ENCODE data around the genes EFCAB11 and NRDE2.

- CAGE, long polyA plus RNA, result no peak
- RRBS, result no CpG with 5 or more reads among the region's 3 CpGs
Observed at GRCh38 chr14:89000552-89000751, 176.0 kb downstream of the TTC8 start.

DNA sequence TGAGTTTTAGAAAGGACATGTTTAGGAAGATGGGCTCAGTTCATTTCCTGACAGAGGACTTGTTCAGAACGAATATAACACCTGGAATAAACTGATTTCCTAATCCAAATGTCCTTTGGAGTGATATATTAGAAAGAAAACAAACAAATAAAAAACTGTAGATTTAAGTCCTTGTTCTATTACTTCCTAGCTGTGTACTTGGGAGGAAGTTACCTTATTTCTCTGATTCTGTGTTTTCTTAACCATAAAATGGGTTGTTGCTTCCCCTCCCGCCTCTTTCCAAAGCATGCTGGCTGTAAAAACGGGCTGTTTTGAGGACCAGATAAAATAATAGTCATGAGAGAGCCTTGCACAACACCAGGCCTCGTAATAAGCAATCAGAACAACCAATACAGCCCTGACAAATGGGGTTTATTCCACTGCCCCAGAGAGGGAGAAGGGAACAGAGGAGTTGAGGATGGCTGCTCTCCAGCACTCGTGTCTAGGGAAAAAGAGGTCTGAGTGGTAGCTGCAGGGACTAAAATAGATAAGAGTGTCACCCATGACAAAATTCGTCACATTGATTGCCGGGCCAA lies 188.3 kb downstream of the FOXN3 start:
- CAGE, long polyA plus RNA, result no peak
- RRBS, result no CpG with 5 or more reads among the region's 7 CpGs

DNA sequence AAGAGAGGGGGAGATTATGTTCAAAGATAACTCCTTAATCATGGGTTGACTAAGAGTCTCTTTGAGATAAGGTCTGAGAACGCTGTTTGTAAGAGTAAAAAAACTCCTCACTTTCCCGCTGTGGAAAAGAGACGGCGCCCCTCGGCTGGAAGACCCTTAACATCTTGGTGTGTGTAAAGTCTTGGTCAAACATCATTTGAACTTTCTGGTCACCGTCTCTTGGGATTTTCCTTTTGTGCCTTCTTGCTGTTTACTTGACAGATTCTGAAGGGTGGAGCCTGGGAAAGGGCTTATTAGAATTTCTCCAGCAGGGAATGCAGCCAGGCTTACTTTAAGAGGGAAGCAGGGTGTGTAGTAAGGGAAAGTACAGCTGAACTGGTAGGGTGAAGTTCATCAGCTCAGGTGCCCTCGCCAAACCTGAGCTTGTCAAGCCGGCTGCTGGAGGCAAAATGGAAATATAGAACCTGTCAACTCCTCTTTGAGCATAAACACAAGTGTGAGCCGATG lies 5.5 kb upstream of the FOXN3 start:
- CAGE, long polyA plus RNA, result no peak
- RRBS, result no CpG with 5 or more reads among the region's 9 CpGs

DNA sequence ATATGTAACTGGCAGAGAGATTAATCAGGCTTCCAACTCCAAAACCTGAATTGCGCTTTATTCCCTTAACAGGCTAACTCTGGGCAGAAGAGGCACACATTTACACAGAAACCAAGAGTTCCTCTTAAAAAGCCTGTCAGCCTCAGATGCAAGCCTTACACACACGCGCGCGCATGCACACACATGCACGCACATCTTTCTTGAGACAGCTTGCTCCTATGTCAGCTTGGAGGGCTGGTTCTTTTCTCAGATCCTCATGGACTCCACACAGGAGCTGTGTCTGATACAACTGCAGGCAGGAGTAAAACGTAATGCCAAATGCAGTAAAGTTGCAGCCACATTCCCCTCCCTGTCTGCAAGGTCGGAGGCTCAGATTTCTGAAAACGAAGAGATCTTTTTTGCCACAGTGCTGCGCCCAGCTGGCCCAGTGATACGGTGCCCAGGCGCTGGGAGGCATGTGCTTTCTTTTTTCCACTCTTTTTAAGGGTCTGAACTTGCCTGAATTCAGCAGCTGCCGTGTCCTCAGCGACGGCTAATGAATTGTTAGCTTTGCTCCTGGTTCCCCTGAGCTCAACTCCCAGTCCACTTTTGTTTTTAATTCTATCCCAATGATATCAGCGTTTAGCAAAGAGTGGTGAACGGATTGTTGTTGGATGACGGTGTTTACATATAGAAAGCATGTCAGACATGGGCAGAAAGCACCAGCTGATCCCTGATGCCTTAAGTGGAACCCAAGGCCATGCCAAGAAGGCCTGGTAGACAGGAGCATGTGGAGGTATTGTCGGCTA lies 72.9 kb upstream of the FOXN3 start:
- CAGE, long polyA plus RNA, result no peak
- RRBS, result no CpG with 5 or more reads among the region's 19 CpGs

GRCh38 chr14:89954212-89955258 lies at the start of gene EFCAB11:
Gene EFCAB11 (minus strand): TSS chr14:89954730.
- CAGE, long polyA plus RNA, result start-site peak on the minus strand at chr14:89954729-89954741, 202 and 163 reads in 2 replicates
- RRBS, result 2% methylated on average over 6 of the region's 46 CpGs

DNA sequence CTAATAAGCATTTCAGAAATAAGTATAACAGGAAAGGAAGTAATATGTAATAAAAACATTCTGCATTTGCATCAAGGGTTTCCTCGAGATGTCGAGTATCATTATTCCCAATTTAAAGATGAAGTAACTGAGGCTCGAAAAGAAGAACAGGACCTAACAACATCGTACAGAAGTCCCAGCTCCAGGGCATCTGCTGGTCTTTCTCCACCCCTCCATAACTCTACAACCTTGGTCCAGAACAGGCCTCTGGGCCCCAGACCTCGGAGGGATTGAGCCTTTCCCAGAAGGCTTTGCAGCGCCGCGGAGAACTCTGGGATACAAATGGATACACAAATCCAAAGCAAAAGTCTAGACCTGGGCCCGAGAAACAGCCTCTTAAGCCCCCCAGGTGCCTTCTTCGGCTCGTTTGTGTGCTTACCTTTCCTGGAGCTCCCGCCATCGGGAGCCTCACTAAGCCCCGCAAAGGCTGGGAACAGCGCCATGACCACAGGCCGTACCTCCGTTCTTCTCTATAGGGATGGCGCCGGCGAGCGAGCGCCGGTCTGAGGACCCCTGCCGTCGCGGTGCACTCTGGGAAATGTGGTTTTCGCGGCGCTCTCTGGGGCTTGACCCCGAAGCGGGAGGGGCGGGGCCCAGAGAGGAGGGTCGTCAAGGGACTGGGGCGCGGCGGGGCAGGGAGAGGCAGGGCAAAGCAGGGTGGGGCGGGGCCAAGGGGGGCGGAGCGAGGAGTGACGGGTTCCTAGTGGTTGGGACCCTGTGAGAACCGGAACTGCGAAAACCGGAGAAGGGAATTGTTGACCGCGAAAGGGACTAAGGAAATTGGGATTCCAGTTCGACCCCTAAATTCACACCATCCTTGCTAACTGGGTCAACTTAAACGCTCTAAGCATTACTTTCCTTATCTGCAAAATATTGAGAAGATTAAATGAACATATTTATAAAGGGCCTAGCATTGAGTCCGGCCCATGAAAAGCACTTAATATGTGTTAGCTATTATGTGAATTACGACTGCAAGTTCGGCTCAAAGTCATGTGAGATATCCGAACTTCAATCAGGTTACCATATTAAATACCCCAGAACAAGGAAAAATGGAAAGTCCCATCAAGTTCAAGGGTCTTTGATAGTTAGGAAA lies at the start of gene NRDE2:
Gene NRDE2 (minus strand): TSS at position 519 of the 1,132 bp plus-strand sequence.
- CAGE, long polyA plus RNA, result no peak
- RRBS, result no CpG with 5 or more reads among the region's 51 CpGs

DNA sequence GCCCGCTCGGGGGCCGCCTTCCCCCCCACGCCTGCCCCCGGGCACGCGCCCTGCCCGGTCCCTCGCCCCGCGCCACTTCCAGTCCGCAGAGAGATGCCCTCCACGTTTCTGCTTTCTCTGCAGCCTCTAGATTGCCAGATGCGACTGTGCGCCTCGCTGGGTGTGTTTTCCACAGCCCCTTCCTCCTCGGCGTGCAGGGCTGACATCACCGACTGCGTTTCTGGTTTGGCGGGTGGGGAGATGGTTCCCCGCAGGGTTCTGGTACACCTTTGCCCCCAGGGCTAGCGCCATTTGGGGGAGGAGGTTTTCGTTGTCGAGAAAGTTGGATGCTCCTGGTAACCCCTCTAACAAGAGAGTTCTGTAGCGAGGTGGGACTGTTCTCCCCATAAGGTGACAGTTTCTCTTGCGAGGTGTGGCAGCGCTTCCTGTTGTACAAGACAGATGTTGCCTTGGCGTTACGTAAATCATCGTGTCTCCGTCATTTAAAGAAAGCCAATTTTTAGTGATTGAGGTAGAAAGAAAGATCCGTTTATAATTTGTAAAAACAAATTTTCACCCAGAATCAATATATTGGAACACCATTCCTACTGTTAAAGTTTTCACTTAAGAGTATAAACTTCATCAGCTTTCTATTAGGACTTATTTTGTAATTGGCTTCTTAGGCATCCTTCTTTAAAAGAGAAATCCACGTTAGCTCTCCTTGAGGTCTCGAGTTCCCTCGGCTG lies 1.7 kb downstream of the CALM1 start:
- CAGE, long polyA plus RNA, result no peak
- RRBS, result 1% methylated on average over 4 of the region's 36 CpGs

DNA sequence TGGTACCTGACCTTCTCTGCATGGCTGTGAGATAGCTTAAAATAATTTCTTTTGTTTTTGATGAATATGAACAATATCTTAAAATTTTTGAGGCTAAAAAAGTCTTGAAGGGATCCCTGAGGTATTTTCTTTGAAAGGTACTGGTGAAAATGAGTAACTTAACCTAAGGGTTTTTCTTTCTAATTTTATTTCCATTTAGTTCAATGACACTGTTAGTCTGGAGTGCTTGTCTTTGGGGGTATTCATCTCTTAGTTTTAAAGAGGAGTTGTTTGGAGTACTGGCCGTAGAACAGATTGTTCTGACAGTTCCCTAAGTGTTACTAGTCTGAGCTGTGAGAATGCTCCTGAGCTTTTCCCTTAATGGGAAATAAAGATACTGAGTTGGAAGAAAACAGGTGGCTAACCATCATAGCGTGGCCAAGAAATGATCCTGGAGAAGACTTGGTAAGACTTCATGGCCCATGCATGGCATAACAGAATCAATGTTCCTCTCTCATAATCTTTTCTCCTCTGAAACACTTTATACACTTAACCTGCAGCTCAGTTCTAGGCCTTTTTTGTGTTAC lies 6.1 kb downstream of the CALM1 start:
- CAGE, long polyA plus RNA, result no peak
- RRBS, result no CpG with 5 or more reads among the region's 2 CpGs

DNA sequence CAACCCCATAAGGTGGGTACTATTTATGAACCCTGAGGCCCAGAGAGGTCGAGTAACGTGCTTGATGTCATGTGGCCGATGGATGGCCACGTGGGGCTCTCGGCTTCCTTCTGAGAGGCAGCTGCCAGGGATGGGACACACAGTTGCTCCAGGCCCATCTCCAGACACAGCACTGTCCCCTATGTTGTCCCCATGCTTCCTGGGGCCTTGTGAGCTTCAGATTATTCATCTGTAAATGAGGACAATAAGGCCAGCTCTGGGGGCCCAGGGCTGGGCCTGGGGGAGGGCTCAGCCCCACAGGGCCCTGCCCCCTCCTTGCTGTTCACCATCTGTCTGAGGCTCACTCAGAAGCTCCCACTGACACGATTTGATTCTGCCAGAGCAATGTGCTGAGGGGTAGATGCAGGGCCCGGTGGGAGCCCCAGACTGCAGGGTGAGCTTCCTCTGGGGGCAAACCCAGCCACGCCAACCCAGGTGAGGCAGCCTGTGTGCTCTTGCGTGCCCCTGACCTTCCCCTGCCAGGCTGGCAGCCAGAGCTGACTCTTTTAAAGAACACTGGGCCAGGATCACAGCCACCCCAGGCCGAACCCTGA lies 115.2 kb downstream of the CALM1 start:
- CAGE, long polyA plus RNA, result no peak
- RRBS, result no CpG with 5 or more reads among the region's 10 CpGs

- CAGE, long polyA plus RNA, result no peak
- RRBS, result no CpG with 5 or more reads among the region's 5 CpGs
Observed at GRCh38 chr14:90812070-90812482, 4.2 kb downstream of the TTC7B start.

GRCh38 chr14:91113404-91113925 lies 408 bp upstream of the DGLUCY start:
- CAGE, long polyA plus RNA, result no peak
- RRBS, result no CpG with 5 or more reads among the region's 4 CpGs

DNA sequence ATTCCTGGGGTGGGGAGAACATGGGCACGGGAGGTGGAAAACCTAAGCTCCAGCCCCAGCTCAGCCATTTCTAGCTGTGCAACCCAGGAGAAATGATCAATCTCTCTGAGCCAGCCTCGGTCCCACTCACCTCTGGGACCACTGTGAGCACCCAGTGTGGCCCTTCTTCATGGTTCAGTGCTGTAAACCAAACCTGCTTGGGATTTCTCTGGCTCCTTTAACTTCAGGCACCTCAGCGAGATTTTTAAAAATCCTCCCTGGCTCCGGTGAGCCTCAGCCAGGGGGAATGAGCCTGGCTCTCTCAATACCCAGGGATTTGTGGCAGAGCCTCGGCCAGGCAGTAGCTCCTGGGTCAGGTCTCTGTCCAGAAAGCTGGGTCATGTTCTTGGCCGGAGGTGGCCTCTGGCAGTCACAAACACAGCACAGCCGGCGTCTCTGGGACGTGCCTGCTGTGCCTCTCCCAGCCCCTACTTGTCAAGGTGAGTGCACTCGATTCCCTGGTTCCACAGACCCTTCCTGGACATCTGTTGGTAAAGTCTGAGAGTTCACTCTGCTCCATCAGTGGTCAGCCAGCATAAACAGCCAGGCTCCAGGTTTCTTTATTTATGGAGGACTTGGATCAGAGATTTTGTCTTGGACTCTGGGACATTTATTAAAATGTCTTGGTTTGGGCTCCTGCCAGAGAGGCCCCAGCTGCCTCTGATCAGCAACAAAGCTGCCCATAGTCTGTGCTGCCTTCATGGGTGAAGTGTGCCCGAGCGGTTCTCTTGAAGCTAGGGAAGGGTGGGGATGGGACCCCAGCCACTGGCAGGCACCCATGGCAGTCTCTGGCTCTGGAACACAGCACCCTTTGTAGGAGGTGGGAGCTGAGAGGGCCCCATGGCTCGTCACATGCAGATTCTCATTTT lies 56.6 kb downstream of the DGLUCY start:
- CAGE, long polyA plus RNA, result no peak
- RRBS, result no CpG with 5 or more reads among the region's 13 CpGs

- CAGE, long polyA plus RNA, result no peak
- RRBS, result no CpG with 5 or more reads among the region's 6 CpGs
Observed at GRCh38 chr14:91222019-91222540, 22.4 kb downstream of the GPR68 start.

- CAGE, long polyA plus RNA, result no peak
- RRBS, result no CpG with 5 or more reads among the region's 10 CpGs
Observed at GRCh38 chr14:91243456-91244085, 933 bp downstream of the GPR68 start.

DNA sequence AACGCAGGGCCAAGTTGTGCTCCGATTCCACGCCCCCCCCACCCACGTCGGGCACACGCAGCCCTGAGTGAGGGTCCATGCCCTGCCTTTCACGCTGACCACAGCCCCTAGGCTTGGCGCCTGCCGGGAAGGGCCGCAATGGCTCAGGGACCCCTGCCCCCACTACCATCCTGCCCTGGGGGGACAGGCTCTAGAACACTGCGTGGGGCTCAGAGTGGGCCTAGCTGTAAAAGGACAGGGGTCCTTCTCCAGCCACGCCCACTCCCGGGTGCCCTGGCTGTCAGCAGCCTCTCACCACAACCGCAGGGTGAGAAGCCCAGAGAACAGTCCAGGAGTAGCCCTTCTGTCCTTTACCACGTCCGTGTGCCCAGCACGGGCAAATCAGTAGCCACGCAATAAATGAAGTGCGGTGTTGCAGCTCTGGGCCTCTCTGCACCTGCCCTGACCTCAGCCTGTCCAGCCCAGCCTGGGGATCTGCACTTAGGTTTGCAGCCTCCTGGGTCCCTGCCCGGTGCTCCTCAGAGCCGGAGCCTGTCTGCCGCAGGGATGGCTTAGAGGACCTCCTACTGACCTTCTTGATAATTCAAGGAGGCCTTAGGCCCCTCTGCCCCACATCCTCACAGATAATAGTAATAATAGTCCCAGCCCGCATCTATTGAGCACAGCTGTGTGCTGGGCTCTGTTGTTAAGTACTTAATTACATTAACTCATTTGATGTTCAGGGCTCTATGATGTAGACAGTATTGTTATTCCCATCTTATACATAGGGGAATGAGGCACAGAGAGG lies 9.5 kb upstream of the GPR68 start:
- CAGE, long polyA plus RNA, result no peak
- RRBS, result no CpG with 5 or more reads among the region's 23 CpGs

- CAGE, long polyA plus RNA, result no peak
- RRBS, result no CpG with 5 or more reads among the region's 6 CpGs
Observed at GRCh38 chr14:91286152-91286776, 41.8 kb upstream of the GPR68 start.

GRCh38 chr14:91317471-91318123 lies 73.1 kb upstream of the GPR68 start:
- CAGE, long polyA plus RNA, result no peak
- RRBS, result no CpG with 5 or more reads among the region's 18 CpGs

GRCh38 chr14:91573666-91573899 lies 63.5 kb upstream of the PPP4R3A start:
- CAGE, long polyA plus RNA, result no peak

- CAGE, long polyA plus RNA, result no peak
- RRBS, result no CpG with 5 or more reads among the region's 14 CpGs
Observed at GRCh38 chr14:91871808-91872962, 4.8 kb upstream of the TC2N start.

DNA sequence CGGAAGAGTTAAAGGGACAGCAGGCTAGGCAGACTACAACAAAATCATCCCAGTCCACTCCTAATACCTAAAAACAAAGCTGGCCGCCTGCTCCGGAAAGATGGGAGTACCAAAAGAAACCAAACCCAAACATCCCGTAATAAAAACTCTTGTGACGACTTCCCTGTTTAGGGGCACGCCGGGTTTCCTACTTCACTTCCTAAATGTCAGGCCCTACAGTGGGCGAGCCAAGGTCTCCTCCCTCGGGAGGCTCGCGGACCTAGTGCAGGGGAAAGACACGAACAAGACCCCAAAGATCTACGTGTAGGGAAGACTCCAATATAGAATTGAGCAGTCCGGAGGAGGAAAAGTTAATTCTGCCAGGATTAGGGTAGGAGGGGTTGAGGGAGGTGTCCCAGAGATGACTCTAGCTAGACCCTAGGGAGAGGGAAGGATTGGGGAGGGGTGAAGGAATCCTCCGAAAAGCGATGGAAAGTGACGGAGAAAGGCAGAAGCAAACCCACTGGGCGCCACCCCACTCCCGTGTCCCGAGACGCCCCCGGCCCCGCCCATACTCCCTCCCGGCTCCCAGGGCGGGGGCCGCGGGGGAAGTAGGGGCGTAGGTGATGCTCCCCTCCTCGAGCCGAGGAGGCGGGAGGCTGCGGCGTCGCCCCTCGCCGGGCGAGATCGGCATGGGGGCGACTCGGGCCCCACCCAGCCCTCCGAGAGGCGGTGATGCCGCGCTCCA lies 466 bp downstream of the ATXN3 start:
- CAGE, long polyA plus RNA, result no peak
- RRBS, result 3% methylated on average over 15 of the region's 44 CpGs

Measured in osteoblast (primary cell).